Sciatic nerve (tissue), 1 donor: ENCODE measurements around the genes VARS1, HLA-DOB and TAP2.

GRCh38 chr6:31652889-31653239 is 403 bp upstream of the BAG6 start:
- PRO-cap, result bidirectional peak, plus-strand start at chr6:31653005, minus-strand start at chr6:31652661

DNA sequence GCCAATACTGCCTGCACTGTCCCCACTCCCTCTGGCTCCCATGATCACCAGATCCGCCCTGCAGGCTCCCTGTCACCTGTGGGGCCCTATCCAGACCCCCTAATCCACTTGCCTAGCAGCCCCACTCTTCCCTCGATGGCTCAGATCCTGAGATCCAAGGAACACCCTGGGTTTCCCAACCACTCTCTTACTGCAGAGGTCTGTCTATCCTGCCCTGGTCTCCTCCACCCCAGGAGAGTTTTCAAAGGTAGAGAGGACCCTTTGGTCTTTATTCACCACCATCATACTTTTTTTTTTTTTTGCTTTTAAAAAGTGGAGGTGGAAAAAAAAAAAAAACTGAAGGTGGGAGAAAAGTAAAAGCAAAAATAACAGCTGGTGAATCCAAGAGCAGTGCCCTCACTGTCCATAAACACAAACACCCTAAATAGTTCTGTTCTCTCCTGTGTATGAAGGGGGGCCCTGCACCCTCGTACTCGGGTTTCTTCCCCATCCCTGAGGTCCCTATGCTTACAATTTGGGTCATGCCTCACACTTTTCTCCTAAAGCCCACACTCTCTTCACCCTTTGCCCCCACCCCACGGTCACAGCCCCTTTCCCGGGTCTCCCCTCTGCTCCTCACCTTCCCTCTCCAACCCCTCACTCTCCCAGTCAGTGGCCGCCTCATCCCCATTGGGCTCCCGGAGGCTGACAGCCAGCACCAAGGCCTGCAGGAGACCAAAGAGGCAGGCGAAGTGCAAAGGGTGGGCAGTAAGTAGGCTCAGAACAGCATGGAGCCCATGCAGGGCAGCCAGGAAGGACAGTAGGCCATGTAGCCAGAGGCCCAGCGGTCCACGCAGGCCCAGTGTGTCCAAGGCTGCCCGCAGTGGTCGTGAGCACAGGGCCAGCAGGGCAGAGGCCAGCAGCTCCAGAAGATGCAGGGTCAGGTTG is 1.8 kb downstream of the C6orf47 start:
- PRO-cap, result no peak

GRCh38 chr6:31719901-31720572 is 1.5 kb downstream of the LY6G6C start:
- PRO-cap, result no peak

DNA sequence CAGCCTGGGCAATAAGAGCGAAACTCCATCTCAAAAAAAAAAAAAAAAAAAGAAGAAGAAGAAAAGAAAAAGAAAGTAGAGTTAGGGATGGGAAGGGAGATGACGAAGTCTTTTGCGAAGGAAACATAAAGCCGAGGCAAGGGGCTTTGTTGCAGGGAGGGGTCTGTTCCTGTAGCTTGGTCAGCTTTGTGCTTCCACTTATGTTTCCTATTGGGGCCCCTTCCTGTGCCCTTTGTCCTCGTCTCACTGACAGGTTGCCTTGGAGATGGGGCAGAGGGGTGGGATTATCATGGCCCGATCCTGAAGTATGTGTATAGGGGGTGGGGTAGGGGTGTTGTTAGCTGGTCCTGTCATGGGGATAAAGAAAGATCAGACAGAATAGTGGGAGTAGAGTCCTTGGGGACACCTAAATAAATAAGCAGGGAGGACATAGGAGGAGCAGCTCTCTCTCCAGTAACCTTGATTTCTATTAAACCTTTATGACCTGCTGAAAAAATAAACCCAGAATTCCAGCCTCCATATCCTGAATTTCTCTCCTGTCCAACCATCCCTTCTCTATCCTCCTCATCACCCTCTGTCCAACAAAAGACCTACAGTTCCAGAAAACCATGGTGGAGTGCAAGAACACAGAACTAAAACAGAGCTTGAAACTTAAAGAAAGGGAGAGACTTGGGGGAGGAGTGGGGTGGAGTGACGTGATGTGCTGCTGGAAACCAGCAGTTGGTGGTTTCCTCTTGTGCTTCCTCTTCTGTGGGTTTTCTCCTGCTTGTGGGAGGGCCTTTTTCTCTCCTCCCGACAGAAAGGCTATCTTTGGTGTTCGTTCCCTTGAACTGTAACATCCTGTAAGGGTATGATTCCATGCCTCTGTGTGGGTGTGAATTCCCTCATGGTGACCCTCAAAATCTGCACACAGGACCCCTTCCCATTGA is 1.3 kb upstream of the CLIC1 start:
- PRO-cap, result bidirectional peak, plus-strand start at position 807 of the sequence, minus-strand start at position 639 of the sequence

DNA sequence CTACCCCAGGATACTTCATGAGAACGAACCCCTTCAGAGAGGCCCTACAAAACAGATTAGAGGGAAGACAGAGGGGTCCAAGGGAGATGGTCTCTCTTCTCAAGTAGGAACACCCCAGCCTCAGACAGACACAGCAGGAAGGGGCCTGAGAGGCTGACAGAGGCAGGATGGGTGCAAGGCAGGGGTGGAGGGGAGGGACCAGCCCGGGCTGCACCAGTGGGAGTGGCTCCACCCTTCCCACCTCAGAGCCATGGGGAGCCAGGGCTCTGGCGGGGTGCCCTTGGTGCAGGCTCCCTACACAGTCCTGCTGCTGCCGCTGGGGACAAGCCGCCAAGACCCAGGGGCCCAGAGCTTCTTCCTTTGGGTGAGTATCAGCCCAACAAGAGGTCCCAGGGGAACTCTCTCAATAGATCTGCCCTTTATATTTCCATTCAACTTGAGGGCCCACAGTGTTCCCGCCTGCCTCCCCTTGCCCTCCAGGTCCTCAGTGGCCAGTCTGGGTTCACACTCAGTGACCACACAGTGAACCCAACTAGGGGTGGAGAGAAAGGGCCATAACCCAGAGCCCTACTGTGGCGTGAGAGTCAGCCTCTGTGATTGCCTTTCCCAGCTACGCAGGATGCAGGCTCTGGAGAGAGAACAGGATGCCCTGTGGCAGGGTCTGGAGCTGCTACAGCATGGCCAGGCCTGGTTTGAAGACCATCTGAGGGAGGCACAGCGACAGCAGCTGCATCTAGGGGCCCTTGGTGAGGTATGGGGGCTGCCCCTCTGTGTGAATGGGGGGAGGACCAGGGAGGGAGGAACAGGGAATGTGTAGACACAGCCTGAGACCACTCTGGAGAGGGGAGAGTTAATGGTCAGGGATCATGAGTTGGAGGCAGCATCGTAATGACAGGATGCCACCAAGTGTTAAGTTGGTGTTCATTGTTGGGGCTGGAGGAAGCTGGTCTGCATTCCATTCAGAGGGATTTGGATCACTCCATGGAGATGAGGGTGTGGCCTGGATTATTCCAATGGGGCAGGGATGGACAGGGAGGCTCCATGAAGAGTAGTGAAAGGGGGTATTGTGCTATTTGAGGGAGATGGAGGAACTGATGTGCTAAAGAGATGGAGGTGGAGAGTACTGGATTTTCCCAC is 717 bp downstream of the SAPCD1 start:
- PRO-cap, result no peak

- PRO-cap, result unidirectional peak, plus-strand start at chr6:31768955
Measured at GRCh38 chr6:31768595-31769440, 6.4 kb downstream of the SAPCD1 start.

DNA sequence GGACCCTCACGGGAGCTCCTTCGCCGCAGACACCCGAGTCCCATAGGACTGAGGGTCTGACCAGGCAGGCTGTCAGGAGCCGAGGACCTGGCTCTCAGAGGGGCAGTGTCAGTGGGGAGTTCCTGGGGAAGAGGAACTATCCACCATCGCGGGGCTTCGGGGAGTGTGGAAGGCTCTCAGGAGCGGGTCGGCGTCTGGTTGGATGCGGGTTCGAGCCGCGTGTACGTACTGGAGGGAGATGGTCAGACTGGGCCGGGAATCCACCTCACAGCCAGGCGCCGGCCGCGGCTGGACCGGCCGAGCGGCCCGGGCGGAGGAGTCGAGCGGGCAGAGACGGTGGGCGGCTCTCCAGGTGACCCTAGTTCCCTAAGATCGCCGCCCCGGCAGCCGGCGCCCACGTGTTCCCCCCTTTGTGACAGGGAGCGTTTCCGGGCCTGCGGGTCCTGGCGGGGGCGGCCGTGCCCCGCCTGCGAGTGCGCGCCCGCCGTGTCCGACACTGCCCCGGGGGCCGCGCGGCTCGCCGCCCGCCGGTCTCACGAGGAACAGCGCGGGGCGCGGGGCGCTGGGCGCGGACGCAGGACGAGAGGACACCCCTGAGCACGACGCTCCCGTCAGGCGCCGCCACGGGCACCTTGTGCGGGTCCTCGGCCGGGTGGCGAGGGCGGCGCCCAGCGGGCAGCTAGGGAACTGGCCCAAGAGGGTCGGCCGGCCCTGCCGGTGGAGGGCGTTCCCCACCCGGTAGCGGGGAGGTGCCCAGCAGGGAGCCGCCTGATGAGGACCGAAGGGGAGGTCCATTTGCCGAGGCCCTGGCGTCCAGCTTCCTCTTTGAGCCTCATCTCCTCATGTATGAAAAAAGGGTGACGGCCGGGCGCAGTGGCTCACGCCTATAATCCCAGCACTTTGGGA is at the start of gene VARS1:
Gene VARS1, minus strand, starts transcription at position 436 of the 906 bp plus-strand sequence.
- PRO-cap, result bidirectional peak, plus-strand start at position 695 of the sequence, minus-strand start at position 412 of the sequence

GRCh38 chr6:31818175-31818458 is 2.8 kb downstream of the HSPA1A start:
- PRO-cap, result no peak

- PRO-cap, result bidirectional peak, plus-strand start at chr6:31821835, minus-strand start at chr6:31821820
Measured at GRCh38 chr6:31821607-31821912, 6.0 kb upstream of the HSPA1B start.

DNA sequence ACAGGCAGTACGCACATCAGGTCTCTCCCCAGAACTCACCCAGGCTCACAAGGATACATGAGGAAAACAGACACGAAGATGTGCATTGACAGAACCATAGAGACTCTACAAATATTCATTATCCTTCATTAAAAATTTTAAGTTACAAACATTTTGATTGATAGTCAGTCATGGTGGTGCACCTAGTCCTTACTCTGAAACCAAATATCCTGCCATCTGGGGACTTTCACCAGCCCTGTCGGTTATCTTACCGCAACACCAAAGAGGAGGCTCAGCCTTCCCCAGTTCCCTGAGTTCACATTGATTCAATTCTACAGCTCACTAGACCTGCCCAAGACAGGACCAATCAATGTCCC is 3.5 kb downstream of the NEU1 start:
- PRO-cap, result no peak

- PRO-cap, result no peak
Measured at GRCh38 chr6:31874291-31875098, 4.3 kb downstream of the SLC44A4 start.

GRCh38 chr6:31970932-31971607 is 868 bp downstream of the DXO start:
- PRO-cap, result no peak

GRCh38 chr6:32068462-32069277 is 30.5 kb downstream of the CYP21A2 start:
- PRO-cap, result no peak

DNA sequence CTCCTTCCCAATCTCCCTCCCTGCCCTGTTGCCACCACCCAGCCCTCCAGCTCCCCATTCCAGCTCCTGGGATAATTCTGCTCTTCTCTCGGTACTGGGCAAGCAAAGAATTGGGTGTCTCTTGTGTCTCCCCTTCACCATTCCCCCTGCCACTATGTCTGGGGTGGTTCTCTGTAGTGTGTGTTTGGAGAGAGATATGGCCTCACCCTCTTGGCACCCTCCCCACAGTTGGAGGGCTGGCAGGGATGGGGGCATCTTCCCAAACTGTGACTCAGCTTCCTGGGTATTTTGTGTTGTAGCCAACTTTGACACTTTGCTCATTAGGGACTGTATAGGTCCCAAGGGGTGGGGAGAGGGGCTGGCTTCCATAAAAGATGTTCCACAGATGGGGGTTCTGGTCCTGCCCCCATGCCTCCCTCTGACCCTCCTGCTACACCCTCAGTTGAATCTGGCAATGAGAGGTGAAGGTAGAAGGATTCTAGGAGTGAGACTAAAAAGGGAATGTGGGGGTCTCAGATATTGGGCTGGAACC is 1.7 kb downstream of the TNXB start:
- PRO-cap, result no peak

- PRO-cap, result bidirectional peak, plus-strand start at chr6:32127895, minus-strand start at chr6:32127833
Measured at GRCh38 chr6:32127240-32128088, 582 bp downstream of the ATF6B start.

- PRO-cap, result bidirectional peak, plus-strand start at chr6:32152849, minus-strand start at chr6:32152792; bidirectional peak, plus-strand start at chr6:32153098, minus-strand start at chr6:32153106
Measured at GRCh38 chr6:32152672-32153338, 1.1 kb upstream of the PRRT1 start.

DNA sequence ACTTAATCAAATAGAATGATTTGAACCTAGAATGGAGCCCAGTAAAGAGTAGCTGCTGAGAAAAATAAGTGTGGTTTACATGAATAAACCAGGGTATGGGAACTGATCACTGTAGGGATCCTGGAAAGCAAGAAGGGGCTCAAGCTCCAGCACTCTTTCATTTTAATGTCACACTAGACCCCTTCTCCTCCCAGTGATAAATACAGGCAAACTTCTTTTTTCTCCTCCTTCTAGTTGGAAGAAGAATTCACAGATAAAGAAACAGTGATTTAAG is 1.8 kb downstream of the HLA-DRB1 start:
- PRO-cap, result no peak

- PRO-cap, result no peak
Measured at GRCh38 chr6:32658396-32658907, 8.0 kb downstream of the HLA-DQB1 start.

- PRO-cap, result no peak
Measured at GRCh38 chr6:32816411-32817416, at the start of gene HLA-DOB. TSS of gene HLA-DOB (minus strand) at chr6:32817002.

DNA sequence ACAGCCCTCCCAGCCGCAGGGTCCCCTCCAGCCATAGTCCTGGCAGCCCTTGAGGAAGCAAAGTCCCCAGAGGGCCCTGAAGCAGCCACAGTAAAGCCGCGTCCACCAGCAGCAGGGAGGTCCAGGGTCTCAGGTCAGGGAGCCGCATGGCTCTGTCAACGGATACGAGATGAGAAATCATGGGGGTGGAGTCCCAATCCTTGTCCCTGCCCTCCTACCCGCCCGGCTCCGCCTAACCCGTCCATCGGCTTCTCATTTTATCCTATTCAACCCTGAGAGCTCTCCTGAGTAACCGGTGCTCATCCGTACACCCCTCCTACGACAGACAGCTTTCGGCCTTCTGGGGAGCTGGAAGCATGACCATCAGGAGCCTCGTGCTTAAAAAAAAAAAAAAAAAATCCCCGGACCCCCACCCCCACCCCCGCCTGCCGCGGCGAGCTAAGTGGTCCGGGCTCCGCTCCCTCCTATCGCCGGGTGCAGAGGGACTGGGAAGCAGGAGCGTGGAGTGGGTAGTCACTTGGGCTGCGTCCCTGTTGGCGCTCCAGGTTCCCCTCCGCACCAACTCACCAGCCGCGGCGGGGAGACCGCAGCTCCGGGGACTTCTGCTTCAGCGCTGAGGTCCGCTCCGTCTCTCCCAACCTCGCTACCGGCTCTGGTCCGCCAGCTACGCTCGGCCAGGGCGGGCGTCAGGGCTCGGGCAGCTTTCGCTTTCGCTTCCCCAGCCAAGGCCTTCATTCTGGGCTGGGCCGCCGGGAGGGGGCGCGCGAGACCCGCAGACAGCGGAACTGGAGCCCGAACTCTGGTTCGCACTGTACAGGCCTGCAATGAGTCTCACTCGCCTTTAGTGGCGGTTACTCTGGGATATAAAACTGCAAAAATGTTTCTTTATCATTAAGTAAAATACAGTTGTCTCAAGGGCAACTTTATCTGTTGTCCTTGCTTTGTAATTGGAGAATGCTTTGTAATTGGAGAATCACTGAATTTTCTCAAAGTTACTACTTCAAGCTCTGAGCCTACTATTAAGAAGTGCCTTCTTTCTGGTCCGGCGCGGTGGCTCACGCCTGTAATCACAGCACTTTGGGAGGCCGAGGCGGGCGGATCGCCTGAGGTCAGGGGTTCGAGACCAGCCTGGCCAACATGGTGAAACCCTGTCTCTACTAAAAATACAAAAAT is at the start of gene TAP2:
Gene TAP2, minus strand, starts transcription at position 654 of the 1,173 bp plus-strand sequence.
- PRO-cap, result bidirectional peak, plus-strand start at position 467 of the sequence, minus-strand start at position 154 of the sequence; unidirectional peak, minus-strand start at position 654 of the sequence